Right cardiac atrium (tissue), 1 donor: Measurements from ENCODE around the genes KIF5A, PIP4K2C and AVPR1A.

GRCh38 chr12:57549532-57550382, at the start of gene KIF5A:
KIF5A (plus strand) TSS chr12:57550044.
- PRO-cap = no peak

- PRO-cap = bidirectional peak, plus-strand start at chr12:57591192, minus-strand start at chr12:57591128; unidirectional peak, minus-strand start at chr12:57591762
These were observed at the start of gene PIP4K2C for GRCh38 chr12:57590595-57592071. PIP4K2C (plus strand) TSS chr12:57591192.

- PRO-cap = no peak
These were observed 1.8 kb downstream of the ARHGEF25 start for GRCh38 chr12:57612769-57613756.

DNA sequence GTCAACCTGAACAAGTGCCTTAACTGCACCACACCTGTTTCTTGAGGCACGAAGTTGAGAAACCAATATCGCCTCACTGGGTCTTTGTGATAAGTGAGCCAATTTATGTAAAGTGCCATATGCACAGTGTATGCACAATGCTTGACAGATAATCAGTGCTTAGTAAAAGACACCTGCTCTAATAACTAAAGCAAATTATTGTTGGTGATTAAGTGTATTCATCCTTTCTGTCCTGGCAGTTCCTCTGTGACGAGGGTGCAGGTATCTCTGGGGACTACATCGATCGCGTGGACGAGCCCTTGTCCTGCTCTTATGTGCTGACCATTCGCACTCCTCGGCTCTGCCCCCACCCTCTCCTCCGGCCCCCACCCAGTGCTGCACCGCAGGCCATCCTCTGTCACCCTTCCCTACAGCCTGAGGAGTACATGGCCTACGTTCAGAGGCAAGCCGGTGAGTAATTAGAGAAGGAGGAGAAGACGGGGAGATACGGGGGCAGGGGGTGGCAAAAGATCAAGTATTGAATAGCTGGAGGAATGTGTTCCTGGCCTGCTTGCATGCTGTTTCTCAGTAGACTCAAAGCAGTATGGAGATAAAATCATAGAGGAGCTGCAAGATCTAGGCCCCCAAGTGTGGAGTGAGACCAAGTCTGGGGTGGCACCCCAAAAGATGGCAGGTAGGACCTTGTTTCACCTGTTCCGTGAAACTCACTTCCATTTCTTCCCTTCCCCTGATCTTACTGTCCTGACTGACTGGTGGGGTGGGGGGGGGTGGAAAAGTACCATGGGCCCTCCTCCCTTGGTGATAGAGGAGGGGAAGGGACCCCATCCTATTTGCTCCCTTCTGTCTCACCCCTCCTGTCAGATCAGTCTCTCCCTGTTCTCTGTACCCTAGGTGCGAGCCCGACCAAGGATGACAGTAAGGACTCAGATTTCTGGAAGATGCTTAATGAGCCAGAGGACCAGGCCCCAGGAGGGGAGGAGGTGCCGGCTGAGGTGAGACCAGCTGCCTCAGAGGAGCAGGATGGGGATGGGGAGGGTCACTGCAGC, 21.9 kb downstream of the OS9 start:
- PRO-cap = no peak

GRCh38 chr12:57751427-57752075, 559 bp downstream of the CDK4 start:
- PRO-cap = no peak

DNA sequence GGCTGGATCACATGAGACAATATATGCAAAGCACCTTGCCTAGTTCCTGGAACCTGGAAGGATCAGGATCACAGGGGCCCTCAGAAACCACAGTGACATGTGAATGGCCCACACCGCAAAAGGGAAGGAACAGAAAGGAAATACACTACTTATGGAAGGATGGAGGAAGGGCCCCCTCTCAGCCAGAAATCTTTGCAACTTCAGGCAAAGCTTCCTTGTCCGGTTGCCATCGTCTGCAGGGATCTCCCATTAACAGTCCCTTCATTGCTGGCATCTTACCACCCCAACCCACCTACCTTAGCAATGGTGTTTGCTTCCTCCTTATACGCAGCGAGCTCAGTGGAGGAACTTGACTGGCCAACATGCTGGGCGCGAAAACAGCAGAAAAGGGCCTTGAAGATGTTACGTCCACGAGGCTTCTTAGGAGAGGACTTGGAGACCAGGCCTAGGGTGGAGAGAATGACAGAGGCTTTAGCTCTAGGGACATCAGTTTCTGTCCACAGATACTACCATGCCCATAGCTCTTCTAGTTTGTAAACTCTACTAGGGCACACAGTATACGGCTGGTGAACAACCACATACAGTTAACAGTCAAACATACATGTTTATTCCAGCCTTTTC, 10.7 kb upstream of the AVIL start:
- PRO-cap = no peak

DNA sequence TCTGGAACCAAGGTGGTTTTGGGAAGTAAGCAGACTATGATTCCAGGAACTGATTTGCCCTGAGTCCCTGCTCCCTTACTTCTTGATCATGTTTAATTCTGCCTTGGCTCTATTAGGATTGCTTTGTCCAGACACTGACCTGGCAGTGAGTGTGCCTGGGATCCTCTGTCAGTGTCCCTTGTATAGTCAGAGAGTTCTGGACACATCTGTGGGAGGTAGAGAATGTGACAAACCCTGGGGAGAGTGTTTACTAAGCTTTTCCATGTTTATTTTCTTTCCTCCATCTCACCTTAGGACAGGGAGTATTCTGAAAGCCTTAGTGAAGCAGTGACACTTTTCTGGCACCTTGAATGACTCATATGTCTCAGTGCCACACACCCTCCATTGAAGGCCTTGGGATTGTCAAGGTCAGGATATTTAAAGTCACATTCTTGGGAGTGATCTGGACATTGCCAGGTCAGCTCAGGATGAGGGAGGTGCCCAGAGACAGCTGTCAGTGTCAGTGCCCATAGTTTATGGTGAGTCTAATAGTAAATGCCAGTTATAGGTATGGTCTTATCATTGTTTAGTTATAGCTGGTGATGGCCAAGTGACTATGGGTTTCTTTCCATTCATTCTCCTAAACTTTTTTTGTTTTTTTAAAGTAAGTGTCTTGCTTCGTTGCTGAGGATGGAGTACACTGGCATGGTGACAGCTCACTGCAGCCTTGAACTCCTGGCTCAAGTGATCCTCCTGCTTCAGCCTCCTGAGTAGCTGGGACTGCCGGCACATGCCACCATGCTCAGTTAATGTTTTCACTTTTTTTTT, 35.0 kb upstream of the CTDSP2 start:
- PRO-cap = no peak

GRCh38 chr12:58765195-58765575, 155.1 kb downstream of the LRIG3 start:
- PRO-cap = no peak

- PRO-cap = no peak
These were observed 15.0 kb downstream of the USP15 start for GRCh38 chr12:62275019-62275777.

- PRO-cap = no peak
These were observed 37.2 kb downstream of the USP15 start for GRCh38 chr12:62297193-62298100.

GRCh38 chr12:62339133-62339723, 79.0 kb downstream of the USP15 start:
- PRO-cap = no peak

DNA sequence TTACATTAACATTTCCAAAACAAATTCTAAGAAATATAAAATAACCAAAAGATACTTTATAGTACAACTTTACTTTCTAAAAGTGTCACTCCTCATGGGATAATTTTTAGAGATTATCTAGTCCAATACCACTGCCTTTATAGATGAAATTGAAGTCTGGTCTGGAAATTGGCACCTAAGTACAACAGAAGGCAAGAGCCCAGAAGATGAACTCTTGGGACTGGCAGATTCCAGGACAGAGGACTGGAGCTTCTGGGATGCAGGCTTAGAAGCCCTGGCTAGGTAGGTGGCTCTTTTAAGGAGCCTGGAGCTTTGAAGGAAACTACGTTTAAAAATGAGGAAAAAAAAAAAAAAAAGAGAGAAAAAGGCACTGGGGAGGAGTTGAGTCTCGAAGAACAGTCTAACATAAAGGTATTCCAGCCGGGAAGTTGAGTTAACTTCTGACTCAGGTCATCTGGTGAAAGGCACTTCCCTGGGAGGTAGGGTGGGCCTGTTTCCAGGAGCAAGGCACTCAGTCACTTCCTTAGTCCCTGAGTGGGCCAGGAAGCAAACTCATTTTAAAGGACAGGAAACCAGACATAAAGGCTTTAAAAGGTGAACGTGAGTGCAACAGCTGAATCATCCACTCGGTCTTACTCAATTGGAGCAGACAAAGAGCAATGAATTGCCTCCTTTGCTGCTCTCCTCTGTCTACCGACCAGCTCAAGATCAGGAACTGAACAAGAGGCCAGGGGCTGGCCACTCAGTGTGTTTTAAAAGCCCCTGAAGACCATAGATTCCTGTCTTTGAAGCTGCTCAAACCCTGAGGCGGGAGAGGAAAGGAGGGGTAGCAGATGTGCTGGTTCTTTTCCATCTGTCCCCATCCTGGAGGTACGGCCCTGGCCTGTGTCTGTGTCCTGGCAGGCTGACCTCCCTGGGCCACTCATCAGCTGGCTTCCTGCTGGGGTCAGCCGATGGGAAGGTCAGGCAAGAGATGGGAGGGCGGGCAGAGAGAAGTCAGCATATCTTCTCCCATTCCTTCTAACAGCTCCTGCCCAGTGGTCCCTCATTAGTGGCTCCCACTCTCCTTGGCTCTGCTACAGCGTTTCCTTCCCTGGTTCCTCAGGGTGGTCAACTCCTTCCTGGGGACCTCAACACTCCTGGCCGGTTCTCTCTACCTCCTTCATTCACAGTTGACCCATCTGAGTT, 149.0 kb downstream of the PPM1H start:
- PRO-cap = no peak

DNA sequence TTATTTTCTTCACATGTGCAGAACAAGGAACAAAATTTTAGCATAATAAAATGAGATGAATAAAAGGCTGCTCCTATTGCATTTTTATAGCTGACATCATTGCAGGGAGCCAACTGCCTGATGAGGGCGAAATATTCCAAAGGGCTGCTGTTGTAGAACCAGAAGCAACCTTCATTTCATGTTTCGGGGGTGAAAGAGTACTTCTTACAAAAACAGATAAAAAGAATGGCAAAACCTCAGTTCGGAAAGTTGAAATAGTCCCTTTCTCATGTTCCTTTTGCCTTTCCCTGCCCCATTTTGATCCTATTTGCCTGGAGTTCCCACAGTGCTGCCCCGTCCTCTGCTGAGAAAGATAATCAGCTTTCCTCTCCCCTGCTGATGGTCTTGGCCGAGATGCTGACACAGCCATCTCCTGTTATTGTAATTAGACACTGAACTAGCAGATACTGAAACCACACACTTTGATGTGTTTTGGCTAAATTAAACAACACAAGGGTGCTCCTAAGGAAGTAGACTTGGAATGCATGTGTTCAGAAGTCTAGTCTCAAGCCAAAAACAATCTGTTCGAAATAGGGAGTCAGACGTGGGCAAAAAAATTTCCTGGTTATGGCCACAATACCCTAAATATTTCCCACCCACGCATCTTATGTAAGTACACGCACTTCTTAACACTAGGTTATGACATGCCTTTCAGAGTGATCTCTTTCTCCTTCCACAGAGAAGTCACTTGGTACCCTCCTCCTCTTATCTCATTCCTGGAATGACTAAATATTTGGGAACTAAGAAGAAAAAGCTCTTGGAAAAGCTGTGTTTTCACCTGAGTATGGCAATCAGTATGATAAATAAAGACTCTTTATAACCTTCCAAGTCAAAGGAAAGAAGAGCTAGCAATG, 117.2 kb downstream of the PPM1H start:
- PRO-cap = unidirectional peak, minus-strand start at position 358 of the sequence

DNA sequence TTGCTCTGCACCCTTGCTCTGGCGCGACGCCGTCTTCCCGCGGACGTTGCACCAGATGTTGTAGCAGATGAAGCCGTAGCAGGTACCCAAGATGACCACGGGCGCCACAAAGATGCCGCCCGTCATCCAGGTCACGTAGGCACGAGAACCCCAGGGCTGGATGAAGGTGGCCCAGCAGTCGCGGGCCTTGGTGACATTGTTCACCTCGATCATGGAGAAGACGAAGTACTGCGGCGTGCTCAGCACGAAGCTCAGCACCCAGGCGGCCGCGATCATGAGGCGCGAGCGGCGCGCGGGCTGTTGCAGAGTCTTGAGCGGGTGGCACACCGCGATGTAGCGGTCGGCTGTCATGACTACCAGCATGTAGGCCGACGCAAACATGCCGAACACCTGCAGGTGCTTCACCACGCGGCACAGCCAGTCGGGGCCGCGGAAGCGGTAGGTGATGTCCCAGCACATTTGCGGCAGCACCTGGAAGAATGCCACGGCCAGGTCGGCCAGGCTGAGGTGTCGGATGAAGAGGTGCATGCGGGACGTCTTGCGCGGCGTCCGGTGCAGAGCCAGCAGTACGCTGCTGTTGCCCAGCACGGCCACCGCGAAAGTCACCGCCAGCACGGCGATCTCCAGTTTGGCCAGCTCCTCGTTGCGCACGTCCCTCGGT, 817 bp downstream of the AVPR1A start:
- PRO-cap = no peak

DNA sequence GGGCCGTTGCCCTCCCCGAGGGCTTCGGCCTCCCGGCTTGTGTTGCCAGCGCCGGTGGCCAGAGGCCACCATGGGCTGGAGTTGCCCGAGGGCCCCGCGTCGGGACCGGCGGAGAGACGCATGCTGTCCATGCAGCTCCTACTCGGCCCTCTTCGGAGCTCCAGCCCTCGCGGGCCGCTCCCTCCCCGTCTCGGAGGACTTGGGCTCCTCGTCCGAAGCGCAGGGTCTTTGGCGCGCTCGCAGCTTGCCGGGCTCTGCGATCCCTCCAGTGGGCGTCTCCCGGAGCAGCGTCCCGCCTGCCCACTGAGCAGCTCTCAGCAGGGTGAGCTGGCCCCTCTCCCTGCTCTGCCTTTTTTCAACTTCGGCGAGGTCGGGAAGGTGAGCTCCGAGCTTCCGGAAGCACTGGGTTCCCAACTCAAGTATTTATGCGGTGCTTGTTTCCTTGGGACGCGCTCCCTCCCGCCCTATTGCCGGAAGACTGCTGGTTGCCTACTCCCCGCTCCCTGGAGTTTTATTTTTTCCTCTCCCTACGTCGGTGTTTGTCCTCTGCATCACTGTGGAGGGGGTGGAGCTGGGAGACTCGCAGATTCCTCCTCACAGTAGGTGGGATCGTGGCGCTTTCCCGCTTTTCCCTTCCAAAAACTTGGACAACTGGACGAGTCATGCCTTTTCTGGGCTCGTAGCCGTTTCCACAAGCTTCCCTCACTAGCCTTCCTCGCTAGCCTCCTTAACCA, at the start of gene AVPR1A:
Gene AVPR1A, minus strand, starts transcription at position 487 of the 734 bp plus-strand sequence.
- PRO-cap = unidirectional peak, minus-strand start at position 487 of the sequence

GRCh38 chr12:63821611-63822881, 22.5 kb upstream of the SRGAP1 start:
- PRO-cap = no peak

DNA sequence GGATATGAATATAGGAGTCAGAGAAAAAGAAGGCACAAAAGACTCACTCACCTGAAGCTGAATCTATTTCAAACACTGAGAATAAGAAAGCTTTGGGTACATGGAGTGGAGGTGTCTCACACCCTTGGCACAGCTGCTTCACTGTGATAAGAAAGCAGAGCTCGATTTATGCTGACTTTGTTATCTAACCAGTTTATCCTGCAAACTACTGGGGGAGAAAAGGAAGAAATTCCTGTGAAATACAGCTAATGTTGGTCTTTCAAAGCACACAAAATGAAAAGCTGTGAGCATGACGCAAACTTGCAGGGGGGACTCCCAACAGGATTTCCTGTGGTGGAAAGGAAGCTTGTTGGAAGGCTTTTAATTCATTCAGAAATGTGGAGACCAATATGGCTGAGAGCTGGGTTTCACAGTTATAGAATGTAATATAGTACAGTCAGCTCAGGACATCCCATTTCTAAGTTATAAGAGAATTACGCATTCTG, 53.4 kb downstream of the SRGAP1 start:
- PRO-cap = no peak

DNA sequence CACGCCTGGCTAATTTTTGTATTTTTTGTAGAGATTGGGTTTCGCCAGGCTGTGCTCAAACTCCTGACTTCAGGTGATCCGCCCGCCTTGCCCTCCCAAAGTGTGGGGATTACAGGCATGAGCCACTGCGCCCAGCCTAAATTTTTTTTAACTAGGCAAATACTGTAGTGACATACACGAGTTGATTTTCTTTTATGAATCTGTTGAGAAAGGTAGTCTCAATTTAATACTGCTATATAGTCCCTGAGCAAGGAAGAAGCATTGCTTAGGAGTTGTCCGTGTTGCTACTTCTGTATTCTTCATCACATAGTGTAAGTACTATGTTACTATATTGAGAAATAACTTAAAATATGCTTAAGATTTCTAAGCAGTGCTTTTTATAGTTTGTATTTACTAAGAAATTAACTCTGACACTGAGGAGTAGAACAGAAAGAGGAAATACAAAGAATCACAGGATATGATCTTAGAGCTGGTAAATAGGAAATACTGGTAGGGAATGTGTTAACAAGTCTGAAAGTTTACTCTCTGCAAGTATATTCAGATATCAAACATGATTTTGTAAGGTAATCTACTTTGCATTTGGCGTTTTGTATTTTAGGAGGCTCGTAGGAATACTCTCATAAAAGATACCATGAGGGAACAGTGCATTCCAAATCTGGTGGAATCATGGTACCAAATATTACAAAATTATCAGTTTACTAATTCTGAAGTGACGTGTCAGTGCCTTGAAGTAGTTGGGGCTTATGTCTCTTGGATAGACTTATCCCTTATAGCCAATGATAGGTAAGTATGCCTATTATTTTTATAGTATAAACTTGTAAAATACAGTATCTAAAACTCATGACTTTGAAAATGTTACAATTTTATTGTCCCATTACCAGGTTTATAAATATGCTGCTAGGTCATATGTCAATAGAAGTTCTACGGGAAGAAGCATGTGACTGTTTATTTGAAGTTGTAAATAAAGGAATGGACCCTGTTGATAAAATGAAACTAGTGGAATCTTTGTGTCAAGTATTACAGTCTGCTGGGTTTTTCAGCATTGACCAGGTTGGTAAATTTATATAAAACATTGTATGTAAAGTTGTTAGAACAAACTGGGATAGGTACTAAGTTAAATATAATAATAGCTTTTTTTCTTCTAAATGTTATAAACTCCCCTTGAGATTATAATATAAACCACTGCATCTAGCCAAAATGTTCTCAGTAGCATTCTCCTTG, 15.7 kb downstream of the XPOT start:
- PRO-cap = no peak

GRCh38 chr12:64609845-64610426, 359 bp upstream of the RASSF3 start:
- PRO-cap = bidirectional peak, plus-strand start at chr12:64610495, minus-strand start at chr12:64610158

GRCh38 chr12:64669221-64670010, 59.1 kb downstream of the RASSF3 start:
- PRO-cap = unidirectional peak, minus-strand start at chr12:64669736